GM12878 (cell line): ENCODE data around the gene DGCR2.

DNA sequence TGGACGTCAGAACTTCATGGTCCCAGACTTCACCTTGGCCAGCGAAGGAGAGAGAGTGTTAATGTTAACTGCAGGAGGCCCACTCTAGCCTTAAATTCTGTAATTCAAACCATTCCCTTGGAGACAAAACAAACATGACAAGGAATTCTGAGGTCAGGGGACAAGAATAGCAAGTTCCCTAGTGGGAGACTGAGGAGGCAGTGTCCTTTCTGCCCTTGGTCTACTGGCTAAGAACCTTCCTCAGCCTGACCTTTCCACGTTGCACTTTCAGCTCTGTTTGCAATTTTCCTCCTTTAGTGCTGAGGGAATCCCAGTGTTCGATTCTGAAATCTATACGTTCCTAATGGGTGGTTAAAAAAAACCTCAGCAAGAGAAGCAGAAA is 44.5 kb upstream of the XKR3 start:
- RAMPAGE, long total RNA: no peak
- RRBS, 2 experiments: no CpG with 5 or more reads among the region's 5 CpGs
CAGE:
- cytosol, long polyA minus RNA: no peak
- cytosol, long polyA plus RNA: no peak
- long polyA plus RNA: no peak
- nucleolus, long total RNA: no peak
- nucleus, long polyA plus RNA: no peak
- nucleus, long total RNA: no peak

GRCh38 chr22:17048368-17048887 is 36.4 kb upstream of the IL17RA start:
- RAMPAGE, long total RNA: no peak
- RRBS, 2 experiments: no CpG with 5 or more reads among the region's 4 CpGs
CAGE:
- cytosol, long polyA minus RNA: no peak
- cytosol, long polyA plus RNA: no peak
- long polyA plus RNA: no peak
- nucleolus, long total RNA: no peak
- nucleus, long polyA plus RNA: no peak
- nucleus, long total RNA: no peak

GRCh38 chr22:17159532-17160206 is 592 bp upstream of the HDHD5 start:
- RAMPAGE, long total RNA: no peak
- RRBS, 2 experiments: 2% methylated on average over 2 of the region's 39 CpGs; no CpG with 5 or more reads in 1 of the 2 experiments
CAGE:
- cytosol, long polyA minus RNA: no peak
- cytosol, long polyA plus RNA: no peak
- long polyA plus RNA: no peak
- nucleolus, long total RNA: no peak
- nucleus, long polyA plus RNA: no peak
- nucleus, long total RNA: no peak

DNA sequence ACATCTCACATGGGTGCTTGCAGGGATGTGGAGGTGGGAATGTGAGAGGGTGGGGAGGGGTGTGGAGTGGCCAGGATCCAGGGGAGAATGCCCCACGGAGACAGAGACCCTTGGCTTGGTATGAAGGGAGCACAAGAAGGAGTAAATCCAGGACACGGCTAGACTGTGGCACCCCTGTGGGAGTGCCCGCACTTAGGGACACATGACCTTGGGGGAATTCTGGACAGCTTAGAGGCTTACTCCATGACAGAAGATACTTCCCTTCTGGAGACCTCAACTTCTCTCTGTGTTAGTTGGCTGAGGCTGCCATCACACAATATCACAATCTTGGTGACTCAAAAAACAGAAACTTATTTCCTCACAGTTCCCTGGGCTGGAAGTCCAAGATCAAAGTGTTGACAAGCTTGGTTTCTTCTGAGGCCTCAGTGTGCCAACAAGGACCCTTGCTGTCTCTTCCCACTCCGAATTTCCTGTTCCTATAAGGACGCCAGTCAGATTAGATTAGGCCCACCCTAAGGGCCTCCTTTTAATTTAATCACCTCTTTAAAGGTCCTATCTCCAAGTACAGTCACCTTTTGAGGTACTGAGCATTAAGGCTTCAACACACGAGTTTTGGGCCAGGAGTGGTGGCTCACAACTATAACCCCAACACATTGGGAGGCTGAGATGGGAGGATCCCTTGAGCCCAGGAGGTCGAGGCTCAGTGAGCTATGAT is 22.8 kb upstream of the ADA2 start:
- RAMPAGE, long total RNA: no peak
- RRBS, 2 experiments: no CpG with 5 or more reads among the region's 7 CpGs
CAGE:
- cytosol, long polyA minus RNA: no peak
- cytosol, long polyA plus RNA: no peak
- long polyA plus RNA: no peak
- nucleolus, long total RNA: no peak
- nucleus, long polyA plus RNA: no peak
- nucleus, long total RNA: no peak

DNA sequence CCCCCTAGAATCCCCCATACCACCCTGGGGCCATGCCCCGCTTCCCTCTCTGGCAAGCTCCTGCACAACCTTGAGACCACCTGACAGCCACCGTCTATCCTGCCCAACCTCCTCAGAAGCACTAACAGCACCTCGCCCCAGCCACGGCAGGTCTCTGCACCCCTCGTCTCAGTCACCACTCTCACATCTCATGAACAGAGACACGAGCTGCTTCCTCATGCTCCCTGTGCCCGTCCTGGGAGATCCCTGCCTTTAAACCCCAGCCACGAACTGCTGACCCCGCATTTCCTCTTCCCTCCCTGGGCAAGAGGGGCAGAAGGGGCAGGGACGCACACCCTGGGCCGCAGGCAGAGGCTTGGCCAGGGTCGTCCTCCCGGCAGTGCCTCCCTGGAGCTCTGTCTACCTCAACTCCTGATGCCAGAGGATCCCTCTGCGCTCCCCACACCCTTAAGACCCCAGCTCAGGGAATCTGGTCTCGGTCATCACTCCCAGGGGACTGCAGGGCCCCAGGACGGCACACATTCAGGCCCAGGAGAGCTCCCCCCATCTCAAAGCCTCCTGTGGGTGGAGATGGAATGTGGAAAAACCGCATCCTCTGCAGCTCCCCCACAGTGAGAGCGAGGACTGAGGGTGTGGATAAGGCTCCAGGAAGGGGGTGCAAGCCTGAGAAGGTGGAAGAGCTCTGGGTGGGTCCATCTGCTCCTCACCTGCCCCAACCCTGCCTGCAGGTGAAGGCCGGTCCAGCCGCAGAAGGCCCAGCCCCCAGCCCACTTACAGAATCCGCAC is 1.2 kb downstream of the BID start:
- RAMPAGE, long total RNA: no peak
- RRBS, 2 experiments: 2 to 3% methylated on average over 3 of the region's 21 CpGs
CAGE:
- cytosol, long polyA minus RNA: no peak
- cytosol, long polyA plus RNA: no peak
- long polyA plus RNA: no peak
- nucleolus, long total RNA: no peak
- nucleus, long polyA plus RNA: no peak
- nucleus, long total RNA: no peak

DNA sequence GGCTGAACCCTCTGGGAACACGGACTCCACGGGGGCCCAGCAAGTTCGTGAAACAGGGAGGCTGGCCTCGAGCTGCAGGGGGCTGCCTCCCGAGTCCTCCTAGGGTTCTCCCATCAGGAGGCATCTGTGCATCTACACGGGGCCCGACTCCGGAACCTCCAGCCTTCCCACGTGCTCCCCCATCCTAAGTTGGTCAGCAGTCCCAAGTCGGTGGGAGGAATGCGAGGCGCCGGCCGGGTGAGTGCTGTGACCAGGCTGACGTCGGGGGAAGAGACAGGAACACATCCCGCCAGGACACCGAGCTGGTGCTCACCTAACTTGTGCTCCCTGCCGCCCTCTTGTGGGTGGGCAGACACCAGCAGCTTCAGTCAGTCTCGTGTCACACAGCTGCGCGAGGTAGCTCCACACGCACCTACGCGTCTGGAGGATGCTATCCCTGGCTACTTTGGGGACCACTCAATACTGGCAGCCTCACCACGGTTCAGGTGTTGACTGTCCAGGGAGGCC is 10.8 kb upstream of the BID start:
- RAMPAGE, long total RNA: no peak
- RRBS, 2 experiments: 36 to 86% methylated on average over 2 to 6 of the region's 26 CpGs
CAGE:
- cytosol, long polyA minus RNA: no peak
- cytosol, long polyA plus RNA: no peak
- long polyA plus RNA: no peak
- nucleolus, long total RNA: no peak
- nucleus, long polyA plus RNA: no peak
- nucleus, long total RNA: no peak

DNA sequence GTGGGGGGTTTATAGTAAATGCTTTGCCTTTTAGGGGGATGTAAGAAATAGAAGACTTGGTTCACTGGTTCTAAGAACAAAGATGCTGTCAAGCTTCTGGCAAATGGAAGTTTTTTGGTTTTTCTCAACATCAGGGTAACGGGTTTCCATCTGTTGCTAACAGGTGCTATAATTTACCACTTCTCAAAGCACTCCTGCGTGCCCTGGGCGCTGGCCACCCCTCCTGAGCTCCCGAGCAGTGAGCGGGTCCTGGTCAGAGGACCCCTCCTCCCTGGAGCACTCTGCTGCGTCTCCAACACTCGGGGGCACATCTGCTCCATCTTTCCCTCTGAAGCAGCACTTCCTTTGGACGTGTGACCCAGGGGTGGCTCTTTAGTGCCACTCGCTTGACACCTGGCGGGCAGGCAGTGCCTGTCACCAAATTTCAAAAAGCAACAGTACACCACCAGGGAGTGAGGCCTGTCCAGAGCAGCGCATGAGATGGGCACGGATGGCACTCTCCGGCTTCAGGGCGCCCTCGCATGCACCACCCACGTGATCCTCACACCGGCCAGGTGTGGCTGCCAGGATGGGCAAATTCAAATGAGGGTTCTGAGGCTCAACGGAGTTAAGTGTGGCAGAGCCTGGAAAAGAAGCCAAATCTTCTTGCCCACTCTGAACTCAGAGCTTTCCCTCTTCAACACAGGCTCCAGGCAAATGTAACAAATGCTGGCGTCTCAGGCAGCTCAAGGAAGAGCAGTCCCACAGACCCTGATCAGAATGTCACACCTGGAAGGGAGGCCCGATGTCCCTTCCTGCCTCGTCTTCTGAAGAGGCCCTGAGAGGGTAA is 21.8 kb upstream of the BID start:
- RAMPAGE, long total RNA: no peak
- RRBS, 2 experiments: 9 to 23% methylated on average over 5 of the region's 21 CpGs
CAGE:
- cytosol, long polyA minus RNA: no peak
- cytosol, long polyA plus RNA: no peak
- long polyA plus RNA: no peak
- nucleolus, long total RNA: start-site peak on the plus strand centred at position 143 of the sequence, 91 bp wide, 161 reads
- nucleus, long polyA plus RNA: no peak
- nucleus, long total RNA: no peak

DNA sequence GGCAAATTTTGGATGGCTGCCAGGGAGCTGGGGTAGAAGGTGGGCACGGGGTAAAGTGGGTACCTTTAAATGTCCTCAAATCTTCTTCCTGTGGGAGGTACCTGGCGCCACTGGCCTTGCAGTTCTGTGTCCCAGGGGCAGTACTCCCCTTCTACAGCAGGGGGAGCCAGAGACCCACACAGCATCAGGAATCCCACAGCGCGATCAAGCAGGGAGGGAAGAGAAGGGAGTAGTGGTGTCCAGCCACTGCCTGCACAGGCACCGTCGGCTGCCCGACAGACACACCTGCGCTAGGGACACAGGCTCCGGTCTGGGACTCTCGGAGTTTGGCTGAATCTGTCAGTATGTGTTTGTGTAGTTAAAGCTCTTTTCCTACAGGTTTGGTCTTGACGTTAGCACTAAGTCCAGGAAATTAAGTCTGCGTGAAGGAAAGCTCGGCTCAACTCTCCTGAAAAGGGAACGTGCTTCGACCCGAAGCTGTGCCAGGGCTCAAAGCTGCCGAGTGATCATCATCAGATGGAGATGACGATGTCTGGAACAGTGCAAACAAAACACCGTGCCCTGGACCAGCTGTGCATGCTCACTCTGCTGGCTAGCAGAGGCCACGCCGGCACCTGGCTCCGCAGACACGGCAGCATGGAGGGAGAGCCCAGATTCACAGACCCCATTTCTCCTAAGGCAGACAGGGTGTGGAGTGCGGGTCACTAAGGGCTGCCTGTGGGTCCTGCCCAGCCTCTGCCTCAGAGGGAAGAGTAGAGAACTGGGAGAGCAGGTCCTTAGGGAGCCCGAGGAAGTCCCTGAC is 55.9 kb upstream of the BID start:
- RAMPAGE, long total RNA: no peak
- RRBS, 2 experiments: no CpG with 5 or more reads among the region's 25 CpGs
CAGE:
- cytosol, long polyA minus RNA: no peak
- cytosol, long polyA plus RNA: no peak
- long polyA plus RNA: no peak
- nucleolus, long total RNA: no peak
- nucleus, long polyA plus RNA: no peak
- nucleus, long total RNA: no peak

DNA sequence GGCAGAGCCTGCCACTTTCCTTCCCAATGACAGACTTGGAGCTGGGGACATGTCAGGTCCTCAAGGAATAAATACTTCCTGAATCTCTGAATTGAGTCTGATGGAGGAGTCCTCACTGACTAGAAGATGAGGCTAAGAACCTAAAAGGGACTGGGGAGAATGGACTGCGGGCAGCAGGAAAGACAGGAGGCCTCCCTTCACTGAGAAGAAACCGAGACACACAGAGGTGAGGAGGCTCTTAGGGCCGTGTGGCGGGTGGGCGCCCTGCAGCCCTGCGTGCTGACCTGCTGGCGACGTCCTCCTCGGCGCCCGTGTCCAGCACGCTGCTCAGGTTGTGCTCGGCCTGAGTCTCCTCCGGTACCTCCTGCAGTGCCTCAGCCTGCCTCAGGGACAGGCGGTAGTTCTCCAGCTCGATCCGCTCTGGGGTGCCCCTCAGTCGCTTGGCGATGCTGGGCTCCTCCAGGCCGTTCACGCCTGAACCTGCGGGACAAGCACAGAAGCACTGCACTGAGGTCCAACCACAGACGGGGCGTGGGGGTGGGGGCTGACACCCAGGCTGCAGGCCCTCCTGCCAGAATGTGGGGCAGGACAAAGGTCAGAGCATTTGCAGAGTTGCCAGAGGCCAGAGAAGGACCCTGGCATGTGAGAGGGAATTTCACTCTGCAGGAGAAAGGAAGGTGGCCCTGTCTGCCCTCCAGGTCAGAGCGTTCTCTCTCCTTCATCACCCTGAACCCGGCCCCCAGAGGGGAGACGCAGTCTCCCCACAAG is 67.5 kb upstream of the BID start:
- RAMPAGE, long total RNA: no peak
- RRBS, 2 experiments: no CpG with 5 or more reads among the region's 27 CpGs
CAGE:
- cytosol, long polyA minus RNA: no peak
- cytosol, long polyA plus RNA: no peak
- long polyA plus RNA: no peak
- nucleolus, long total RNA: no peak
- nucleus, long polyA plus RNA: no peak
- nucleus, long total RNA: no peak

DNA sequence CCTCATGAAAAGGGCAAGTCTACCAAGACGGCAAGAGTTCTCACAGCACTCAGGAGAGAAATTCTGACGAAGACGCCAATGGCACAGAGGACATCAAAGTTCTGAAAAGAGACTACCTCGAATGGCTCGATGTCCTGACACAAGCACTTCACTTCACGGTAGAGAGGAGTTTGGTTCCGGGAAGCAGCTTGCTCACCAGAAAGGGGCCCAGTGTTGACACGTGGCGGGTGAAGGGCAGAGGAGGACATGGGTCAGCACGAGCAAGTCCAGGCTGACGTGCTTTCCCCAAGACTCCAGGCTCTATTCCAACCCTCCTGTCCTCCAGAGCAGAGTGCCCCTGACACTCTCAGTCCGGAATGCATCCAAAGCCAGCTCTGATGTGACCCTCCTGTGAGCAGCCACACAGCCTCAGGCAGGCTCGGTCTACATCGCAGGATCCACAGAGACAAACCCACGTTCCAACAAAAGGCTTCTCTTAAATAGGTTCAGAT is 77.5 kb upstream of the BID start:
- RAMPAGE, long total RNA: no peak
- RRBS, 2 experiments: no CpG with 5 or more reads among the region's 15 CpGs
CAGE:
- cytosol, long polyA minus RNA: no peak
- cytosol, long polyA plus RNA: no peak
- long polyA plus RNA: no peak
- nucleolus, long total RNA: no peak
- nucleus, long polyA plus RNA: no peak
- nucleus, long total RNA: no peak

DNA sequence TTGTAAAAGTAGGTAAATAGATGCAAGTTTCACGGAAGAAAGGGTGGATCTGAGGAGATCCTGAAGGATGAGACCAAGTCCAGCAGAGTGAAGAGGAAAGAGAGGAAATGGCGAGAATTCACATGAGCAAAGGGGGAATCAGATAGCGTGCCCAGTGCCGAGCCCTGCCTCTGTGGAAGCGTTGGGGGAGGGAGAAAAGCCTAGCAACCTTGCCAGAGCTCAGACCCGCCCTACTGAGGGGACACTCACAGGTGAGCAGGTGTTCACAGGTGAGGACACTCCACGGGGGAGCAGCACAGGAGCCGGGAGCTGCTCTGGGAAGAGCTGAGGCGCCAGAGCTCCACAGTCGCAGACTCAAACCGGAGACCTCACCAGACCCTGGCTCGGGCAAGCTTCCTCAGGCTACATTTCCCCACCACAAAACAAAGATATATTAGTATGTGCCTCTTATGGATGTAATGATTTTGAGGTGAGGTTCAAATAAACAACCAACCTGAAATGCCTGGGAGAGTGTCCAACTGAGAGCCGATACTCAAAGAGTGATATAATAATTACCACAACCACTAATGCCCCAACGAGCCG is 56.2 kb downstream of the MICAL3 start:
- RAMPAGE, long total RNA: no peak
- RRBS, 2 experiments: 73 to 91% methylated on average over 4 of the region's 15 CpGs
CAGE:
- cytosol, long polyA minus RNA: no peak
- cytosol, long polyA plus RNA: no peak
- long polyA plus RNA: no peak
- nucleolus, long total RNA: no peak
- nucleus, long polyA plus RNA: no peak
- nucleus, long total RNA: no peak

DNA sequence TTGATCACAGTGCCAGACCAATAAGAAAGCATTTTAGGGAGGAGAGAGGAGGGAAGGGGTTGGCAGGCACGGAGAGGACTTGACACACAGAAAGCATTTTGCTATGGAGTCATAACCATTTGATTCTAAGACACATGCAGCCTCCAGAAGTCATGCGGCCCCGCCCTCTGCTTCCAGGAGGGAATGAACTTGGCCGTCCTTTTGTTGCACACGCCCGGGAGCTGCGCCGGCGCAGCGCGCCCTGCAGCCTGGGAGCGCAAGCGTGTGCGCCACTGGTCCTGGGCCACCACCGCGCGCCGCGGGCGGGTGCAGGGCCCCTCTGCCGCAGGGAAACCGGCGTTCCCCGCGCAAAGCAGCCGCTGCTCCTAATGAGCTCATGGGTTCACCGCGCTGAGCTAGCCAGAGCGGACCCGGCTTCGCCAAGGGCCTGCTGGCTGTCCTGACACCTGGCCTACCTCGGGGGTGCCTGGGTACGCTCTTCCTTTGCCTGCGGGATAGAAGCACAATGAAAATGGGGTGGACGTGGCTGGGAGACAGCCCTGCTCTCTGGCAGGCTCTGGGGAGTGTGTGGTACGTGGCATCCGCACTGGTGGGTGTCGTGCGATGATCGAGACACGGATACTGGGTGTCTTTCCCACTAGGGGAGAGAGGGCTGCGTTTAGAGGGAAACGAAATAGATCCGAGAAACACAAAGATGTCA is 751 bp downstream of the MICAL3 start:
- RAMPAGE, long total RNA: no peak
- RRBS, 2 experiments: 2% methylated on average over 9 to 17 of the region's 44 CpGs
CAGE:
- cytosol, long polyA minus RNA: no peak
- cytosol, long polyA plus RNA: no peak
- long polyA plus RNA: no peak
- nucleolus, long total RNA: no peak
- nucleus, long polyA plus RNA: no peak
- nucleus, long total RNA: no peak

- RAMPAGE, long total RNA: no peak
- RRBS, 2 experiments: no CpG with 5 or more reads among the region's 8 CpGs
CAGE:
- cytosol, long polyA minus RNA: no peak
- cytosol, long polyA plus RNA: no peak
- long polyA plus RNA: no peak
- nucleolus, long total RNA: no peak
- nucleus, long polyA plus RNA: no peak
- nucleus, long total RNA: no peak
Measured at GRCh38 chr22:18032336-18033067, 8.1 kb upstream of the MICAL3 start.

DNA sequence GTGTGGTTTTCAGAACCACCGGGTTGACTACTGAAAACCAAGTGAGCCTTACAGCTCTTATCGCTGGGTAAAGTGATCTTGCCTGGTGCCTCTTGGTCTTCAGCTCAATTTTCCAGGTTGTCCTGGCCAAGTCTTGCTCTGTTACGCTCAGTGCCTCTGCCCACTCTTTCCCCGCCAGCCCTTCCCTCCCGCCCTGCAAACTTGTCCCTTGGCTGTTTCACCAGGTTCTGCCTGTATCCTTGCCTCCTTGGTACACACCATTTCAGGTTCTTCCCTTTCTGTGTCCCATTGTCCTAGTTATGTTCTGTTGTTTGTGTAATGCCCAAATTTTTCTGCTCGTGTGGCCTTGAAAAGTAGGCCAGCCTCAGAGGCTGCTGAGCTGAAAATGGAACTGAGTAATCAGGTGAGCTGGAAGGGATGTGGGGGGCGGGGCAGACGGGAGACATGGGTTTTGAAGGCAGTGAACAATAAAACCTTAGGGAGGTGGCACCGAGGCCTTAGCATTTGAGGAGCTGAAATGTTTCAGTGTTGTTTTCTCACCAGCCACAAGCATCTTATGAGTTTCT is 11.2 kb downstream of the PEX26 start:
- RAMPAGE, long total RNA: no peak
- RRBS, 2 experiments: no CpG with 5 or more reads among the region's 9 CpGs
CAGE:
- cytosol, long polyA minus RNA: no peak
- cytosol, long polyA plus RNA: no peak
- long polyA plus RNA: no peak
- nucleolus, long total RNA: no peak
- nucleus, long polyA plus RNA: no peak
- nucleus, long total RNA: no peak

DNA sequence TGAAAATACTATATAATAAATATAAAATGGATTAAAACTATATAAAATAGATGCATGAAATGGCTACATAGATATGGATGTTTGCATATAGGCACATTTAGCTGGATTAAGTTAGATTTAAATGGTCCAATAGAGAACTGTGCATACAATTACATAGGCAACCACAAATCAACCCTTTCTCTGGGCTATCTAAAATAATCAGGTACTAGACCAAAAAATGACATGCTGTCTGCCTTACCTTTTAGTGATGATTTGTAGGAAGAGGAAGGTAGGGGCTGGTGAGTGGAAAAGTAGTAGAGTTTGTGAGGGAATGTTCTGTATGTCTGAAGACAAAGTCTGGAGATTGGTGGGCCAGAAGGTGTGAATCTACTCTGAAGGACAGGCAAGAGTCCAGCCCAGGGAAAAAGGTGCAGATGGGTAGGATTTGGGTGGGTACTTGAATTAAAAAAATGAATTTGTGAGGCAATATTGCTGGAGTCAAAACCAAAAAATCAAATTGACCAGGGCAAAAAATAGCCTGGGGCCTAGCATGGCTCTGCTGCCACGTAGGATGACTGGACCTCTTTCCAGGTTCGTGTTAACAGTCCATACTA is 11.7 kb upstream of the TUBA8 start:
- RAMPAGE, long total RNA: no peak
- RRBS, 2 experiments: no CpG with 5 or more reads among the region's 2 CpGs
CAGE:
- cytosol, long polyA minus RNA: no peak
- cytosol, long polyA plus RNA: no peak
- long polyA plus RNA: no peak
- nucleolus, long total RNA: no peak
- nucleus, long polyA plus RNA: no peak
- nucleus, long total RNA: no peak

DNA sequence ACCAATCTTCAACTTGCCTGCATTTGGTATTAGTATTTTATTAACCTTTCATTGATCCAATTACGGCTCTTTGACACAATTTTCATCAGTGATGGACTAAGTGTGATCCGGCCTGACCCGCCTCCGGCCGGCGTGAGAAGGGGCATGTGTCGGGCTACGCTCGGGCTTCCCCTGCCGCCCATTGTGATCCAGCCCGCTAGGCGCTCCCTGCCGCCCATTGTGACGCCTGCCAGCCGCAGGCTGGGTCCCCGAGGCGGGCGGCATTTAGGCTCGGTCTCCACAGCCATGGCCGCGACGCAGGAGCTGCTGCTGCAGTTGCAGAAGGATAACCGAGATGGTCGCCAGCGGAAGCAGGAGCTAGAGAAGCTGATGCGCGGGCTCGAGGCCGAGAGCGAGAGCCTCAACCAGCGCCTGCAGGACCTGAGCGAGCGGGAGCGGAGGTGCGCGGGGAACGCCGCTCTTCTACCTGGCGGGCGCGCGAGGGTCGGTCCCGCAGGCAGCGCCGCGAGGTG is 291 bp downstream of the TMEM191B start:
- RAMPAGE, long total RNA: no peak
- RRBS, 2 experiments: no CpG with 5 or more reads among the region's 47 CpGs
CAGE:
- cytosol, long polyA minus RNA: no peak
- cytosol, long polyA plus RNA: no peak
- long polyA plus RNA: no peak
- nucleolus, long total RNA: no peak
- nucleus, long polyA plus RNA: no peak
- nucleus, long total RNA: no peak

GRCh38 chr22:18950657-18951124 is 14.6 kb upstream of the PRODH start:
- RAMPAGE, long total RNA: no peak
- RRBS, 2 experiments: no CpG with 5 or more reads among the region's 16 CpGs
CAGE:
- cytosol, long polyA minus RNA: no peak
- cytosol, long polyA plus RNA: no peak
- long polyA plus RNA: no peak
- nucleolus, long total RNA: no peak
- nucleus, long polyA plus RNA: no peak
- nucleus, long total RNA: no peak

- RAMPAGE, long total RNA: no peak
- RRBS, 2 experiments: no CpG with 5 or more reads among the region's 19 CpGs
CAGE:
- cytosol, long polyA minus RNA: no peak
- cytosol, long polyA plus RNA: no peak
- long polyA plus RNA: no peak
- nucleolus, long total RNA: no peak
- nucleus, long polyA plus RNA: no peak
- nucleus, long total RNA: no peak
Measured at GRCh38 chr22:18967463-18968192, 31.5 kb upstream of the PRODH start.

- RAMPAGE, long total RNA: no peak
- RRBS, 2 experiments: no CpG with 5 or more reads among the region's 10 CpGs
CAGE:
- cytosol, long polyA minus RNA: no peak
- cytosol, long polyA plus RNA: no peak
- long polyA plus RNA: no peak
- nucleolus, long total RNA: no peak
- nucleus, long polyA plus RNA: no peak
- nucleus, long total RNA: no peak
Measured at GRCh38 chr22:19083113-19083719, 39.0 kb downstream of the DGCR2 start.

DNA sequence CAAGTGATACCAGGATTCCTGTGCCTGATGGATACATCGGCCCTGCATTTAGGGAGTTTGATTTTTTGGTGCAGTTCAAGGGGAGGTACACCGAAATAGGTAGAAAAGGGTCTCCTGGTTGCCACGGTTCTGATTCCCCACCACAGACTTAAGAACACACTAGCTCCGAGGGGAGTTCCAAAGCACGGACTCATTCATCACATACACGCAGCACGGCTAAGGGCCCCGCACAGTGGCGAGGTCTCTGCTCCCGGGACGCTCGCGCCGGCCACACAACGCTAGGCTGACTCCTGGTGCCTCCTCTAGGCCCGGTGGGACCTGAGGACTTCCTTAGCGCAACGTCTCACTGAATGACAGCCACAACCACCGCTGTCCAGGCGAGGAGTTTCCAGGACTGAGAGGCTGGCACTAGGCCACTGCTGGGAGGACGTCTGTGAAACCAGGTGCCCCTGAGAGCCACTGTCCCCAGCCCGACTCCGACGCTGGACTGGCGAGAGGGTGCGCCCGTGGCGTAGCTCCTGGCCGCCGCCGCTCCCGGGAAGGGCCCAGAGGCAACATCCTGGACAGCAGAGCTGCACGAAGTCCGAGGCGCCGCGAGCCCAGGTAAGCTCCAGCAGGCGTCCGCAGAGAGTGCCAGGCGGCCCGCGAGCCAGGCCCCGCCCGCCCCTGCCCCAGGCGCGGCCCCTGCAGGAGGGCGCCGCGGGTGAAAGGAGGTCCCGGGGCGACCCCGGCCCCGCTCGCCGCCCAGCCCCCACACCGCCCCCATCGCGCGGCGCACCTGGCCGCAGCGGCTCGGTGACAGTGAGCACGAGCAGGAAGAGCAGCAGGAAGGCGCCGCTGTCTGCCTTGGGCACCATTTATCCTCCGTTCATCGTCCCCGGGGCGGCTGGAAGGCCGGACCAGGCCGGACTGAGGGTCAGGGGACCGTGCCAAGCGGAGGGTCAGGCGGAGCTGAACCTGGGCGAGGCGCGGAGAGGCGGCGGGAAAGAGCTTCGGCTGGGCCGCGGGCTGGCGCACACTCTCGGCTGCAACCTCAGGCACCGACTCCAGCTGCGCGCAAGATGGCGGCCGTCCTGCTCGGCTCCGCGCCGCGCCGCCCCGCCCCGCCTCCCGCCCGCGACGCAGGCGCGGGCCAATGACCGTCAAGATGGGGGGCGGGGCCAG is at the start of gene DGCR2:
Gene DGCR2, minus strand, starts transcription at position 1,063 of the 1,164 bp plus-strand sequence.
- RAMPAGE, long total RNA: no peak
- RRBS, 2 experiments: 0% methylated on average over 2 of the region's 106 CpGs; no CpG with 5 or more reads in 1 of the 2 experiments
CAGE:
- cytosol, long polyA minus RNA: no peak
- cytosol, long polyA plus RNA: no peak
- long polyA plus RNA: no peak
- nucleolus, long total RNA: no peak
- nucleus, long polyA plus RNA: no peak
- nucleus, long total RNA: no peak